ENCODE results near the gene PTPRS.

DNA sequence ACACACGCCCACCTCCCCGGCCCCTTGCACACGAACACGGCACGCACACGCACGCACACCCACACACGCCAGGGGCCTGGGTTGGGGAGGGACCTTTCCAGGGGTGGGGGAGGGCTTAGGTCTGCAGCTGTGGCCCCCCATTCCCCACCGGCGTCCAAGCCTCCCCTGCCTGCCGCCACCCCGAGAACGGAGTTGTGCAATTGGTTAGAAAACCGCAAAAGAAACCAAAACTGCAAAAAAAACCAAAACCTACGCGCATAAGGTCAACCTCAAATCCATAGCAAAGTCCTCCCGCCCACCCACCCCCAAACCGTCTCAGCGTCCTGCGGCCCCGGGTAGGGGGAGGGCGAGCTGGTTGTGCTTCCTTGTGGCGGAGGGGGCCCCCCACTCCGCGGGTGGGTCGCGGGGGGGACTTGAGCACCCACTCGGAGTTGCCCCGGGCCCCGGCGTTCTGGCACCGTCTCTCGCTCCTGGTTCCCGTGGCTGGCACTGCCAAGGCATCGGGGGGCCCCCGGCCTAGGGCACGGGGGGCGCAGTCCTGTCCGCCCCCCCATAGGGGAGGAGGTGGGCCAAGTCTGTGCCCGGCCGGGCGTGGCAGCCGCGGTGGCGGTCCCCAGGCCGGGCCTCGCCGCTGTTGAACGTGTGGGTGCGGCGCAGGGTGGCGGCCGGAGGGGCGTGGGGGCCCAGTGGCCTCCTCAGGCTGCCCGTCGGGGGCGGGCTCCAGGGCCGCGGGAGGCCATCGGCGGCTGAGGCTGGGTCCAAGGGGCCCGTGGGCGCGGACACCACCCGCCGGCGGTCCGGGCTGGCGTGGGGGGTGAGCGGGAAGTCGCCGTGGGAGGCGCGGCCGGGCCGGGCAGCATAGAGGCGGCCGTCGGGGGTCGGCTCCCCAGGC is 3.5 kb upstream of the LRG1 start:
- PRO-cap = no peak

- PRO-cap = no peak
Measured at GRCh38 chr19:4558225-4558871, 1.1 kb downstream of the SEMA6B start.

- PRO-cap = no peak
Measured at GRCh38 chr19:4584949-4585387, 25.5 kb upstream of the SEMA6B start.

- PRO-cap = no peak
Measured at GRCh38 chr19:4648156-4649087, 9.1 kb downstream of the TNFAIP8L1 start.

- PRO-cap = no peak
Measured at GRCh38 chr19:4722092-4722503, 1.5 kb downstream of the DPP9 start.

DNA sequence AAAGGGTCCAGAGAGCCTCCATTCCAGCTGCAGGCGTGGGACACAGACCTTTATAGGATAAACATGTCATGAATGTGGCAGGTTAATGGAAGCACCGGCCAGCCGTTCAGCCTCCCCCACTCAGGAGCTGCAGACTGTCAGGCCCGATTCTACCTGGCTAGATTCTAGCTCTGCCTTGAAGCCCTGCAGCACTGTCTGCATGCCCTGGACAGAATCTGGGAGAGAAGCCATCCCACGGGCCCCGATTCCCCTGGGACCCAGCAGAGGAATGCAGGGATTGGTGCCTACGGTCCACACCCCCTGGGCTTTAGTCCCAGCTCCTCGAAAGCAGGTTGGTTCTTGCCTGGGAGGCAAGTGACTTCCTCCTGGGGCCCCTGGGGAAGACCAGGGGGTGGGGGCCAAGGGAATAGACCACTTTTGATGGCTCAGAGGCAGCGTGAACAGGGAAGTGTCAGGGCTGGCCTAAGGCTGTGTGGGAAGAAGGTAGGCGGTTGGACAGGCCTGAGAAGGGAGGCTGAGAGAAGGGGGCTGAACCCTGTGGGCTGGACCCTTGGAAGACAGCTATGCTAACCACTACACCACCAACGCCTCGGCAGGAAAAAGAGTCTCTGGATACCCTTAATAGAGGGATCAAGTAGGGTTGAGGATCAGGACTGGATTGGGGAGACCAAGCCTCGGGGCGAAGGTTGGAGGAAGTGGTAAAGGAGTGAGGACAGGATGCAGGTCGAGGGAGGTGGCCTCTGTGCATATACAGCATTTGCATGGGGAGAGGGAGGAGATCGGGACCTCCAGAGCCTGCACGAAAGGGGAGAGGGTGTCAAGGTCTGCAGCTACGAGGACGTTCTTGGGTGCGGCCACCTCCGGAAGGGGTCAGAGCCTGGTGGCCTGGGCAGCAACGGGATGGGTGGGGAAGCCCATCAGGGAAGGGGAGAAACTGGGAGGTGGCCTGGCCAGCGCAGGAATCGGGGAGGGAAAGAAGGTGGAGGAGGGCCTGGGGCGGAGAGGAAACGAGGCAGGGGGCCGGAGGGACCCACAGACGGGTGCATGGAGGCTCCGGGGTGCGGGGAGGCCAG is 802 bp downstream of the DPP9 start:
- PRO-cap = unidirectional peak, minus-strand start at position 589 of the sequence

GRCh38 chr19:4976993-4977745 is 8.3 kb downstream of the KDM4B start:
- PRO-cap = no peak

DNA sequence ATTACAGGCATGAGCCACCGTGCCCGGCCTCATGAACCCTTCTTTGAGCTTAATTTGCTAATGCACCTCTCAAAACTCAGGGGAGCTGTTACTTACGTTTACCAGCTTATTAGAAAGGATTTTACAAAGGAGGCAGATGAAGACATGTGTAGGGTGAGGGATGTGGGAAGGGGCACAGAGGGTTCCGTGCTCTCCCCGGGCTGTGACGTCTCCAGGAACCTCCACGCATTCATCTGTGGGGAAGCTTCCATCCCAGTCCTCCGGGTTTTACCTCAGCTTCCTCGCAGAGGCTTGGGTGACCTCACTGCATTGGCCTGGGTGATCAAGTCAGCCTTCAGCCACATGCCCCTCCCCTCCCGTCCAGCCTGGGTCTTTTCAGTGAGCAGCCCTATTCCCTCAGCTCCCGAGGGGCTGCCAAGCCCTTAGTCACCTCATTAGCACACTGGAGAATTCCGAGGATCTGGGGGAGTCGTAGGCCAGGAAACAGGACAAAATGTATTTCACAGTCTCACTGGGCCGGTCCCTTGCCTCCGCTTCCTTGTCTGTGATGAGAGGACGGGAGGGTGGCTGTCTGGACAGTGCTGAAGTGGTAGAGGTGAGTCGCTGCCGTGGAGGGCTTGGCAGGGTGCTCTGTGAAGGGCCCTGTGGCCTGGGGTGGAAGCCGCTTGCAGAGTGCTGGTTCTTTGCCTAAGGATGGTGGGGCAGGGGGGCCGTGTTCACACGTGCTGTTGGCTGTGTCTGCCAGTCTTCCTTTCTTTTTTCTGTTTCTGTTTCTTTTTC is 19.8 kb downstream of the KDM4B start:
- PRO-cap = no peak

DNA sequence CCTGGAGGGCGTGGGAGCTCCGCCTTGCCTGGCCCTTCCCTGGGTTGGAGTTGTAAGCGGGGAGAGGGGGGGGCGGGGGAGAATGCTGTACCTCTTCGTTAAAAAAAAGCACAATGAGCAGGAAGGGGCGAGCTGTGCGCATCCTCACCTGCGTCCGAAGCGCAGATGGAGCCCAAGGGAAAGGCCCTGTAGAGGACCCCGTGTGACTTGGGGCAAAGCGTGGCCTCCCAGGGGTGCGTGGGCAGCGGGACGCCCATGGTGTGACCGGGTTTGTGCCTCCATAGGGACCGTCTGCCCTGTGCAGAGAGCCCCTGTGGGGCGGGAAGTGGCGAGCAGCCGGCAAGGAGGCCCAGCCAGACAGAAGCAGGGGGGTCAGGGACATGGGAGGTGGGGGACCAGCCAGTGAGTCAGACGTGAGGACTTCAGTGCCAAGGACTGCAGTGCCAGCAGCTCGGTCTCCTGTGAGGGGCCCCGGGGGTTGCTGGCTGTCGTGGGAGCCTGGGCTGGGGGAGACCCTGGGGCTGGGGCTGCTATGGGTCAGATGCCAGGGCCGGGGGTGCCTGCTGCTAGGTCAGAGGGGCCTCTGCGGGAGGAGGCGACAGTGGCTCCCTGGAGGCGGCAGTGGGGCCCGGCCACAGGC is 79.7 kb downstream of the KDM4B start:
- PRO-cap = no peak

GRCh38 chr19:5054541-5055446 is 85.9 kb downstream of the KDM4B start:
- PRO-cap = no peak

DNA sequence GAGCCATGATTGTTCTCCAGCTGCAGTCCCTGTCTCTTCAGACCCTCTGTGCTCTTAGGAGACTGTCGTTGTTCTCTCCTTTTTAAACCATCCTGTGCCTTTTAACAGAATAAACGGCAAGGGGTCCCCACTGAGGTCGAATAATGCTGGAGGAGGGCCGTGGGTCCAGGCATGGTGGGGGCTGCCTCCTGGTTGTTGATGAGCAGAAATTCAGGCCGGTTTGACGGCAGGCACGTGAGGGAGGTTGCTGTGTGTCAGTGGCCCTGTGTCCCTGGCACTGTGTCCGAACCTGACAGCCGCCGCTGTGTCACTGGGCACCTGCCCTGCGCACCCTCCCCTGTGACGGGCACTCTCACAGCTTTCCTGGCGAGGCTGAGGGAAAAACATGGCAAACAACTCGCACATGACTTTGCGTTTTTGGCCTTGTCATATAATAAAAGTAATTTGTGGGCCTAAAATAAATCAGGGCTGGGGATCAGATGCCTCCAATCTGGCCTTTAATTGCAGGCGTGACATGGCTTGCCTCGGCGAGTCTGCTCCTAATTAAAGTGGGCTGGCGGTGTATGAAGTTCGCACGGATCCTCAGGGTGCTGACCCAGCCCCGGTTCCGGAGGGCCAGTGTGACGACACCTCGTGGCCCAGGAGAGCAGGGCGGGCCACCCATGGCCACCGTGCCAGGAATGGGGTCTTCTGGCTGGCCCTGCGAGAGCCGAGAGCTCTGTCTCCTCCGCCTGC is 91.7 kb downstream of the KDM4B start:
- PRO-cap = no peak

- PRO-cap = no peak
Measured at GRCh38 chr19:5152181-5152929, 183.4 kb downstream of the KDM4B start.

DNA sequence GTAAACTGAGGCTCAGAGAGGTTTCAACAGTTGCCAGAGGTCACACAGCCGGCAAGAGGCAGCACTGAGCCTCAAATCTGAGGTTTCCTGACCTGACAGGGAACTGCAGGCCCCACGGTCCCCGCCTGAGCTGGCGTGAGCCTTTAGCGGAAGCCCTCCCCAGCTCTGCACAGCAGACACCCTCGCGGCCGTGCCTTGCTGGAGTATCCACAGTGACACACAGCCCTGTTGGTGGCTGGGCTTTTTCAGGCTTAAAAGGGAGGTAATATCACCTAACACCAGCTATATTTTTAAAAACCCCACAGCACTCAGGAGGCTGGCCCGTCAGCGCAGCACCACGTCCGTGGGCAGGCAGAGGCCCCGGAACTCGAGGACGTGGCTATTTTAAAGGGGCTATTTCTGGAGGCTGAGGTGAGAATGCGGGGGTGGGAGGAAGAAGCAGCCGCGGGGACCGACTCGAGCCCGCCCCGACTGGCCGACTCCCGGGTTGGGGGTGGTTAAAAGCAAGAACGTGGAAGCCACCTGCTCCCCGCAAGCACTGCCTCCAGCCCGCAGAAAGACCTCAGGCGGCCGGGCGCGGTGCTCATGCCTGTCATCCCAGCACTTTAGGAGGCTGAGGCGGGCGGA is 18.5 kb downstream of the PTPRS start:
- PRO-cap = no peak

- PRO-cap = no peak
Measured at GRCh38 chr19:5339941-5341293, at the start of gene PTPRS. Gene PTPRS (minus strand): TSS chr19:5340812.

DNA sequence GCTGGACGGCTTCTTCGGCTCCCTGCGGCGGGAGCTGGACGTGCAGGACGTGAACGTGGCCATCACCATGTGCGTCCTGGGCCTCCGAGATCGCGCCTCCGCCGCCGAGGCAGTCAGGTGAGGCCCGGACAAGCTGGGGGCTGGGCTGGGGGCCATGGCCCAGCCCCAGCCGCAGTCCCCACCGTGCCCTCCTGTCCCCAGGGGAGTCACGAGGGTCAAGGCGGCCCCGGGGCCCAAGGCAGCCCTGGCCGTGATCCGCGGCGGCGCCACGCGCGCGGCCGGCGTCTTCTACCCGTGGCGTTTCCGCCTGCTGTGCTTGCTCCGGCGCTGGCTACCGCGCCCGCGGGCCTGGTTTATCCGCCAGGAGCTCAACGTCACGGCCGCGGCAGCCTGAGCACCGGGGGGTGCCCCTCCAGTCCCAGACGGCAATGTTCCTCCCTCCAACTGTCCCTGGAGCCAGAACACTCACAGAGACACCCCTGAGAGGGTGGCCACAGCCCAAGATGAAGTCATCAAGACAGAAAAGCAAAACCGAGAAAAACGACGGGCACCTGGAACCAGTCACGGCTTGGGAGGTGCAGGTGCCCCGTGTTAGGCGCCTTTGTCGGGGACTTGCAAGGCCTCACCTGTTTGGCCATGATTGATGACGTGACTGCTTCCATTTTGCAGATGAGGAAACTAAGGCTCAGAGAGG is 2.4 kb upstream of the RPL36 start:
- PRO-cap = no peak

GRCh38 chr19:5783166-5783855 is 1.2 kb downstream of the PRR22 start:
- PRO-cap = no peak

GRCh38 chr19:5790025-5791081 is 610 bp downstream of the DUS3L start:
- PRO-cap = no peak

GRCh38 chr19:5800531-5801269 is 4.2 kb upstream of the NRTN start:
- PRO-cap = no peak

- PRO-cap = no peak
Measured at GRCh38 chr19:5828462-5828775, 11.1 kb downstream of the FUT6 start.

DNA sequence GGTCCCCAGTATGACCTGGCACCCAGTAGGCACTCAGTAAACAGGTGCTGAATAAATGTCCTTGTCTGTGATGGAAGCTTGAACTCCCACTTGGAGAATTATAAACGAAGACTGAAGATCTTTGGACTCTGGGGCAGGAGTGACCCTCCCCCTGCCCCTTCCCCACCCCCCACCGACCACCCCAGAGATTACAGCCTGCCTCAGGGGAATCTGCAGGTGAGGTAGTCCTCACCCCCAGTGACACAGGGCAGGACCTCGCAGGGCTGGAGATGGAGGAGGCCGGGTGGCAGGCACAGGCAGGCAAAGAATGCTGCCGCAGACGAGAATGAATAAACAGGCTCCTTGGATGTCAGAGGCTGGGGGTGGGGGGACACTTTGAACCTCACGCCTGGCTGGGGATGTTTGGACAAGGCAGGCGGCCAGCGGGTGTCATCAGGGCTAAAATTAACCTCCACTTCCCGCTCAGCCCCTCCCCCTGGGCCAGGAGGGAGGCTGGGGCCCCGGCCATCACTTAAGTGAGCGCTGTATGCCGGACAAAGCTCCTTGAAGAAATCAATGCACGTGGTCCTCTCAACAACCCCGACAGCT is 10.1 kb upstream of the FUT5 start:
- PRO-cap = no peak